Metastatic Liver Carcinoma in the Adrenal Gland (tissue), 2 donors: Measurements from ENCODE around the genes SRRM2, PRSS33 and PKMYT1.

DNA sequence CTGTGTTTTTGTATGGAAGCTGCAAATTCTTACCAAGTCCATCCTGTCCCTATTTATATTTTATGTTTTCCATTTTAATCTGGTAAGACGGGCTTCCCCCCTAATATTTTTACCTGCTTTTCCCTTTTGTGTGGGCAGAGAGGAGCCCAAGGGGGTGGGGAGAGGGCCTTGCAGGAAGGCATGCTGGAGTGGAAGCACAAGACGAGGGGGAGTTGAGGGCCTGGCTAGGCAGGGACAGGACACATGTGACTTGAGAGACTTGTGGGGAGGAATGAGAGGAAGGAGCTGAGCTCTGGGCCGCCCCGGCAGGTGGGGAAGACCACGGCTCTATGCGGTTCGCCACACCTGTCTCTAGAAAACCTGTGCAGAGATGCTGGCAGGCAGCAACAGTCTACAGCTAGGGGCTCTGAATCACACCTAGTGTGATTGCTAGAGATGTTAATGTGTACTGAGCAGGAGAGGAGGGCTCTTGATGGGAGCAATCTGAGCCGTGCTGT, 50.1 kb downstream of the PDPK1 start:
- PRO-cap, 2 experiments: no peak in any of the 2 experiments

- PRO-cap, 2 experiments: peak in 2 of 2 experiments; most common plus-strand start chr16:2673735 (in 2); most common minus-strand start chr16:2673385 (in 2)
Observed at GRCh38 chr16:2672927-2674084, 9.0 kb upstream of the KCTD5 start.

DNA sequence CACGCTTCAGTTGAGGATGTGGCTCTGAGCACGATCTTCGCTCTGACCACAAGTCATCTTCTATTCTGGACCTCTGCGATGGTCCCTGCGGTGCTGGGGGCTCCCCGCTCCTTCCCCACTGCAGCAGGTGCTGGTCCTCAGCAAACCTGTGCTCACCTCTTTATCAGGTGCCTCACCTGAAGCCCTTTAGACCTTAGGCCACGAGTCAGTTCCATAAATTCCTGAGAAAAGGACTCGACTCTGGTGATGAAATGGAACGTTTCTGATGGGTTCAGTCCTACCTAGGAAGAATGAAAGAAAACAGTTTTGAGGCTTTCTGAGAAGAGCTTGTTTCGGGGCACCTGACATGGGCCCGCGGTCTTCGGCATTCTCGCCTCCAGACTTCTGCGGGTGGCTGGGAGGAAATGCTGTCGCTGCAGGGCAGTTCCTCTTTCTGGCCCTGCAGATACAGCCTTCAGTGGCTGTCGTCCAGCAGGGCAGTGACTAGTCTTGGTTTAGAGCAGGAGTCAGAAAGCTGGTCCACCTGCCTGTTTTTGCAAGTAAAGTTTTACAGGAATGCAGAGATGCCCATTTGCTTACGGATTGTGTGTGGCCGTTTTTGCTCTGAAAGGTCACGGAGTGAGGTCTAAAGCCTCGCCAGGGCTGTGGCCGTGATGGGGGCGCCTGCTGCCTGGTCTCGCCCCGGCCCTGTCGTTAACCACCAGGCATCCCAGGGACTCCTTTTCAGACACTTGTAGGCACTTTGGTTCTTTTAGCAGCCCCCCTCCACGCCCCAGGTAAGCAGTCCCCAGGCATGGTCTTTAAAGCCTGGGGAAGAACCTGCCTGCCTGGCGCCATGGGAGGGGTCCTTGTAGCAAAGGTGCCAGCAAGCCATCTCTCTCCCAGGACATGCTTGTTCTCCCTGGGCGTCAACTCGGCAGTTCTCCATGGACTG, 4.9 kb downstream of the KCTD5 start:
- PRO-cap, 2 experiments: no peak in any of the 2 experiments

- PRO-cap, 2 experiments: no peak in any of the 2 experiments
Observed at GRCh38 chr16:2704061-2704304, 16.0 kb downstream of the PRSS27 start.

DNA sequence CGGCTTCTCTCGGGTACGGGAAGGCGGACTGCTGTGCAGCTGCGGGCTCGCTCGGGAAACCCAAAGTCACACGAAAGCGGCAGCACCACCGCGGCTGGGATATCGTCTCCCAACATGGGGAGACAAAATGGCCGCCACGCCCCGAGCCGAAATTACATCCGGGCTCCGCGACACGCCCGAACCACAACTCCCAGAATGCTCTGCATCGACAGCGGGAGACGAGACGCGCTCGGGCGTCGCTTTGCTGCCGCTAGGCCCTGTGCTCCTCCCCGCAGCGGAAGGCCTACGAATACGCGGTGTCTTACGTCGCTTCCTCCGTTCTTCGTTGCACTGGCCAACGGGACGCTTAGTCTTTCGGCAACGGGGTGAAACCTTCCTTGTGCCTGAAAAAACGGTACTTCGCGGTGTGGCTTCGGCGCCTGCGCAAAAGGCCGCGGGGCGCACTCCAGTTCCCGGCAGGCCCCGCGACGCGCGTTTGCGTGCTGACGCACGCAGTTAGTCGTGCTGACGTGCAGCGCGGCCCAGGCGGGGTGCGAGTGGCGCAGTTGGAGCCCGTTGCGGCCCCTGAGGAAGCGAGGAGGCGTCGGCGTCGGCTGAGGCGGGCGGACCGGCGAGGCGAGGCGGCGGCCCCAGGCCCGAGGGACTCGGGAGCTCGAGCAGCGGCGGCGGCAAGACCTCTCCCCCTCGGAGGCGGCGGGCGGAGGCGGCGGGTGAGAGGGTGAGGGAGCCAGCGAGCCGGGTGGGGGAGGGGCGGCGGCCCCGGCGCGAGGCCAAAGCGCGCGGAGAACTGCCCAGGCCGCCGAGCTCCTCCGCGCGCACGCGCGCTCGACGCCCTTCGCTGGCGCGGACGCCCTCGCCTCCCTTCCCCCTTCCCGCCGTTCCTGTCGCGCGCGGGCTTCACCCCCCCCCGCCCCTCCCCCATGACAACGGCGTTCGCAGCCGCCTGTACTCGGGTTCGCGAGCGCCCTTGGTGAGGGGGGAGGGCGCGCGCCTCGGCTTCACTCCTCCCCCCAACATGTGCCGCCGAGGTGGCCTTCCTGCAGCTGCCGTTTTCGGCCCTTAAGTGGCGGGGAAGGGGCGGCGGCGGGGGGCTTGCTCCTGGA, at the start of gene SRRM2:
Gene SRRM2, plus strand, starts transcription at position 502 of the 1,103 bp plus-strand sequence.
- PRO-cap, 2 experiments: peak in 2 of 2 experiments; most common plus-strand start position 524 of the sequence (in 2); most common minus-strand start position 129 of the sequence (in 2)

DNA sequence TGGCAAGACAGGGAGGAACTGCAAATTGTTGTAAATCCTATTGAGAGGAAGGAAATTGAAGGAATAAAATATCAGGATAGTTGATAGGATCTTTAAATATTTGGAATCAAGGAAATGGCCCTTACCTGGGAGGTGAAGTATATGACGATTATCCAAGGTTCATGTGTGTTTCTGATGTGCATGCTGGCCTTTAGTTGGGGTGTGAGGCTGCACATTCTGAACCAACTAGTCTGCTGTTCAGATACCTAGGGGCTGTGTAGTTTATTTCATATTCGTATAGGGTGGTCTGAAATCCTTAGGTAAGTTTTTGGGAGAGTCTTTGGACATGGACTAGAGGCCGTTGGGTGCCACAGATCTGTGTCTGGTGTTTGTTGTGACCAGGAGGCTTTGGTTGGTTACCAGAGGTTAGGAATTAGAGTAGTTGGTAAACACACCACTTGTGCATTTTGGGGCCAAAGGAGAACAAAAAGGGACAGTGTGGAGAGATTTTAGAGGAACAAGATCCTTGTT, 3.1 kb downstream of the SRRM2 start:
- PRO-cap, 2 experiments: no peak in any of the 2 experiments

DNA sequence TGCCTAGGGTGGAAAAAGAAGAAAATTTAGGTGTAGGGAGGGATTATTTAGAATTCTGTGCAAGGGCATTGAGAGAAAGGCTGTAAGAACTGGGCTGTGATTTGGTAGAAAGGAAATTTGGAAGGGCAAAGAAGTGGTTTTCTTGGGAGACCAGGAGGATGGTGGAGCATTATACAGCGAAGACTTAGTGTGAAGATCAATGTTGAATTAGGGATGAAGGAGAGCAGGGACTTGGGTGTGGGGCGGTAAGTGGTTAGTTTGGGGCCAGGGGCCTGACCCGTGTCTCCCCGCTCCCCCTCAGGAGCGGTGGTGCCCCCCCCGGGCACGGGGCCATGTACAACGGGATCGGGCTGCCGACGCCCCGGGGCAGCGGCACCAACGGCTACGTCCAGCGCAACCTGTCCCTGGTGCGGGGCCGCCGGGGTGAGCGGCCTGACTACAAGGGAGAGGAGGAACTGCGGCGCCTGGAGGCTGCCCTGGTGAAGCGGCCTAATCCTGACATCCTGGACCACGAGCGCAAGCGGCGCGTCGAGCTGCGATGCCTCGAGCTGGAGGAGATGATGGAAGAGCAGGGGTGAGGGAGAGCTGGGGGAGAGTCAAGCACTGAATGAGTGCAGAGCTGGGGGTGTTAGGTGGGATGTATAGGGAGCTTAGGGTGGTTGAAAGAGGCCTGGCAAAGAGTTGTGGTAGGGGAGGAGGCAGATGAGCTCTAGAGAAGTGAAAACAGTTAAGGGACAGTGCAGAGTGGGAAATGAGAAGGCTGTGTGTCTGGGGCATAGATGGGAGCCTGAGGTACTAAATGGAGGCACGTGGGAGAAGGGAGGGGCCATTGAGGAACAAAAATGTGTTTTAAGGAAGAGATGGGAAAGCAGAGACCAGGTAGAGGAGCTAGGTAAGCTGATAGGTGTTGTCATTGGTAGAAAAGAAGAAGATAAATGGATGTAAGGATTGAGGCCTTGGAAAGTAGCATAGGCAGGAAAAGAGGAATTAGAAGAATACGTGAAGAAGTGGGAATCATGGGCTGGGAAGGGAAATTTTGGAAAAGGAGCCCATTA, 3.9 kb downstream of the SRRM2 start:
- PRO-cap, 2 experiments: no peak in any of the 2 experiments

DNA sequence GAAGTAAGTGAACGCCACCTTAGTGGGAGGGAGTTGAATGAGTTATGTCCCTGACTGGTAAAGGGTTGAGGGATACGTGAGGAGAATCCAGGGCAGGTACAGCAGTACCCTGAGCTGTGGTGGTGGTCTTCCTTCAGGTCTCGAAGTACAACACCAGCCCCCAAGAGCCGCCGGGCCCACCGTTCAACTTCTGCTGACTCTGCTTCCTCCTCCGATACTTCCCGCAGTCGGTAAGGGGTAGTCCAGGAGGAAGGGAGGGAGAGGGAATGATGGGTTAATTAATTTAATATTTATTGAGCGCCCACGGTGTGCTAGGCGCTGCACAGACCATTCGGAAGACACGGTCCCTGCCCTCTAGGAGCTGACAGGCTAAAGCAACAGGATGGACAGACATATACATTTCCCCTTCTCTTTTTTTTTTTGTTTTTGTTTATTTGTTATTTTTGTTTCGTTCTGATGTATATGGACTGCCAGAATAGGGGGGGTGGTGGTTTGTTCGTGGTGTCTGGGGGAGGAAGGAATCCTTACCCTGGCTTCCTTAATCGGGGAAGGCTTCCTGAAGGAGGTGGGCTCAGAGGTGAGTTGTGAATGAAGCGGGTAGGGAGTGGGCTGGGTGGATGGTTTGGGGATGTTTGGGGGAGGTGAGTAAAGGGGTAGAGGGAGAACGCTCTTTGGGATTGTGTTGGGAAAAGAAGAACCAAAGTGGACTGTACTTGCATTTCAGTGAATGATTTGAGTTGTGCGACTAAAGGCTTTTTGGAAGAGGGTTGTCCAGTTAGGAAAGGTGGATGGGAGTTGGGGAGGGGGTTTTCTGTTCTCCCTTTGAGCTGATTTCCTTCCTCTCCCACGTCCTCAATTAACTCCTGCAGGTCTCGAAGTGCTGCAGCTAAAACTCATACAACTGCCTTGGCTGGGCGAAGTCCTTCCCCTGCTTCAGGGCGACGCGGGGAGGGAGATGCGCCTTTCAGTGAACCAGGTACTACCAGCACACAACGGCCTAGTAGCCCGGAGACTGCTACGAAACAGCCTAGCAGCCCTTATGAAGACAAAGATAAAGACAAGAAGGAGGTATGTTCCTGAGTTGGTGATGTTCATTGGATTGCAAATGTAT, 7.3 kb downstream of the SRRM2 start:
- PRO-cap, 2 experiments: no peak in any of the 2 experiments

- PRO-cap, 2 experiments: no peak in any of the 2 experiments
Observed at GRCh38 chr16:2787402-2788099, at the start of gene PRSS33. TSS of gene PRSS33 (minus strand) at chr16:2787560.

DNA sequence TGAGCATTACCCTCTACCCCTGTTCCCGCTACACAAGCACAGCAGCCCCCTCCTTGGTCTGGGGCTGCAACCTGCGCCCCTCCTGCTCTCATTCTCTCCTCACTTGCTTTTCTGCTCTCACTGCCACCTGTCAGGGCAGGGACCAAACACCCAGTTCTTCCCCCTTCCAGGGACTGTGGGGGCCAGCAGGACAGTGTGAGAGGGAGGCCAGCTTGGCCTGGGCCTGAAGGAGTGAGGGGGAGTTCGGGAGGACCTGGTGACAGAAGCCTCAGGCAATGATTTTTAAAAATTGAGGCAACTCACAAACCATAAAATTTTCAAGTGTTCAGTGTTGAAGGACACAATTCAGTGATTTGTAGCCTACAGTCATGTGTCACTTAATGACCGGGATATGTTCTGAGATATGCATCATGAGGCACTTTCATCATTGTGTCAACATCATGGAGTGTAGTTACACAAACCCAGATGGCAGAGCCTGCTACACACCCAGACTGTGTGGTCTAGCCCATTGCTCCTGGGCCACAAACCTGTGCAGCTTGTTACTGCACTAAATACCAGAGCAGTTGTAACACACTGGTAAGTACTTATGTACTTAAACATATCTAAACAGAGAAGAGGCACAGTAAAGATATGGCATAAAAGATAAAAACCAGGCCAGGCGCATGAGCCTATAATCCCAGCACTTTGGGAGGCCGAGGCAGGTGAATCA, 1.5 kb downstream of the PRSS41 start:
- PRO-cap, 2 experiments: no peak in any of the 2 experiments

GRCh38 chr16:2936735-2937486, 25.2 kb downstream of the FLYWCH1 start:
- PRO-cap, 2 experiments: no peak in any of the 2 experiments

DNA sequence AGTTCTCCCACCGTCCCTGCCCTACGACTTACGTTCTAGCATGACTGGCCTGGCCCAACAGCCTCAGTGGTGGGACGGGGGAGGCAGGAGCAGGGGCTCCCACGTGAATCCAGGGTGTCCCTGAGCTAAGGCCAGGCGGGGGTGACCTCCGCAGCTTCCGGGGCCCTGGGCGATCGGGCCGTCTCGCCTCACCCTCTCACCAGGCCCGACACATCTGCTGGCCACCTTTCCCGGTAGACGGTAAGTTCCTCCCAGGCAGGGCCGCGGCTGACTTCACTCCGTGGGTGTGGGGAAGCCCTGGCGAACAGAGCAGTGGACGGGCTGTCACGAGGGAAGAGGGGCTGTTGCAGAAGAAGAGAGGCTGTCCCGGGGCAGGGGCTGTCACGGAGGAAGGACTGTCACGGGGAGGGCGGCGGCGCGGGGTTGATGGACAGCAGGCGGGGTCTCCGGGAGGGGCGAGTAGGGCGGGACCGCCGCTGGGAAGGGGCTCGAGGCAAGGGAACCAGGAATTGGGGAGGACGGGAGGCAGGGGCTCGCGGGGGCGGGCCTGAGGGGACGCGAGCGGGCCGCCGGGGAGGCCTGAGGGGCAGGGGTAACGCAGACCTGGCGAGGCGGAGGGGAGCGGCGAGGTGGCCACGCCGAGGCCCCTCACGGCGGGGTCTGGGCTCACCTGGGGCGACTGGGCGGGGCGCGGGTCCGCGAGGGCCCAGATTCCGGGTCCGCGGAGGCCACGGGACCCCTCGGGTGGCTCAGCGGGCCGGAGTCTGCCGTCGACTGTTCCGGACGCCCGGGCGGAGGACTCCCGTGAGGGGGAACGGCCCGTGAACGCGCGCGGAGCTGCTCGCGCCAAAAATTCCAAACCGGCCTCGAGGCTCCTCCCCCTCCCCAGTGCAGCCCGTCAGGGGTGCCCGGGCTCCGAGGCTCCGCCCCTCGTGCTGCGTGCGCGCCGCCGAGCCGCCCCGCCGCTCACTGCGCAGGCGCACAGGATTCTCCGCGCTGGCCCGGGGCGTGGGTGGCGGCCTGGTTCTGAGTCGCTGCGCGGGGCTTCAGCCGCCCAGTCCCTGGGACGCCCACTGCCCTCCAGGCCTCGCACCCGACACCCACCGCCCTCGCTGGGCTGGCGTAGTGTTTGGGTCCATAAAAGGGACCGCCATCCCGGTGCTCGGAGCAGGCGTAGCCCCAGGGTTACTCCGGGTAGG, at the start of gene PKMYT1:
Gene PKMYT1, minus strand, starts transcription at position 831 of the 1,199 bp plus-strand sequence.
- PRO-cap, 2 experiments: peak in 2 of 2 experiments; most common plus-strand start position 987 of the sequence (in 1)

DNA sequence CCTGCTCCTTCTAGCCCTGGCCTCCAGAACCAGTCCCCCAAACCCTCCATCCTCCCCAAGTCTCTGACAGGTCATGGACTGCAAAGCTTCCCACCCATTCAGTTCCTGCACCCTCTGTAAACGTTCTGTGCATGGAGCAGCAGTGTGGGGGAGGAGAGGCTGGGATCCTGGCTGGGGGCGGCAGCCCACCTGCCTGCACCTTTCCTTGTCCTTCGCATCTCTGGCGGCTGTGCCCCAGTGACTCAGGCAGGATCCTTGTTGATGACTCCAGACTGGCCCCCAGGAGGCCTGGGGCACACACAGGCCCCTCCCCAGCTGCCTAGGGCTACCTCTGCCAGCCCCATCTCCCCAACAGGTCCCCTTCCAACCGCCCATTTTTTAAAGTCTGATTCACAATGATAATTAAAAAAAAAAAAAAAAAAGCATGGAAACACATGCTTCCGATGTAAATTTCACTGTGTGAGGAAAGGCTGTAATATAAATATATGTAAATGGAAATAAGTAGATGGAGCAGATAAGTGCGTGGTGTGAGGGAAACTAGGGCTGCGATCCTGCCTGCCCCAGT, 1.7 kb upstream of the PKMYT1 start:
- PRO-cap, 2 experiments: no peak in any of the 2 experiments

- PRO-cap, 2 experiments: no peak in any of the 2 experiments
Observed at GRCh38 chr16:3009400-3010304, 3.1 kb upstream of the CLDN9 start.

DNA sequence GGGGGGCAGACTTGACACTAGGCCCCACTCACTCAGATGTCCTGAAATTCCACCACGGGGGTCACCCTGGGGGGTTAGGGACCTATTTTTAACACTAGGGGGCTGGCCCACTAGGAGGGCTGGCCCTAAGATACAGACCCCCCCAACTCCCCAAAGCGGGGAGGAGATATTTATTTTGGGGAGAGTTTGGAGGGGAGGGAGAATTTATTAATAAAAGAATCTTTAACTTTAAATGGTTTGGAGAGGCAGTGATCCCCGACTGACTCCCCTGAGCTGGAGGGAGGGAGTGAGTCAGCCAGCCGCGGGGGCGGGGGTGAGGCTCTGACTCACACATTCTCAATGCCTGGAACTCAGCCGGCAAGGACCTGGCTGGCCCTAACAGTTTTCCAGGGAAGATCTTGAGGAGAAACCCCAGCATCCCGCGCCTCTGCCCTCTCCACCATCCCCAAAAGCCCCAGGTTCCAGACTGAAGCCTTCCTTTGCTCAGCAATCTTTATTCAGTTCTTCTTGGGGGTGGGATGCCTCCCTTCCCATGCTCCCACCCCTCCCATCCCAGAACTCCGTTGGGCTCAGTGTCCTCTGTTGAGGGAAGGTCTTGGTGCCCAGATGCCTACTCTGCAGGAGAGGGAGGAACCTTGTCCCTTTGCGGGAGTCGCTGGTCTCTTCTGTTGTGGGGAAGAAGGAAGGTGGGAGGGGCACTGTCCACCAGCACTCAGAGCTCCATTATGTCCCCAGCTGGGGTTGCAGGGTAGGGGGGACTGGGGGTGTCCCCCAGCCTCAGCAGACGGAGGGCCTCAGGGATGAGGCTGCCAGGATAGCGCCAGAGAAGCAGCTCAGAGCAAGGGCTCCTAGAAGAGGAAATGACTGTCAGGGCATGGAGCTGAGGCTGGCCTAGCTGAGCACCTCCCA, 1.3 kb downstream of the HCFC1R1 start:
- PRO-cap, 2 experiments: peak in 2 of 2 experiments; most common plus-strand start position 381 of the sequence (in 2); most common minus-strand start position 275 of the sequence (in 2)

DNA sequence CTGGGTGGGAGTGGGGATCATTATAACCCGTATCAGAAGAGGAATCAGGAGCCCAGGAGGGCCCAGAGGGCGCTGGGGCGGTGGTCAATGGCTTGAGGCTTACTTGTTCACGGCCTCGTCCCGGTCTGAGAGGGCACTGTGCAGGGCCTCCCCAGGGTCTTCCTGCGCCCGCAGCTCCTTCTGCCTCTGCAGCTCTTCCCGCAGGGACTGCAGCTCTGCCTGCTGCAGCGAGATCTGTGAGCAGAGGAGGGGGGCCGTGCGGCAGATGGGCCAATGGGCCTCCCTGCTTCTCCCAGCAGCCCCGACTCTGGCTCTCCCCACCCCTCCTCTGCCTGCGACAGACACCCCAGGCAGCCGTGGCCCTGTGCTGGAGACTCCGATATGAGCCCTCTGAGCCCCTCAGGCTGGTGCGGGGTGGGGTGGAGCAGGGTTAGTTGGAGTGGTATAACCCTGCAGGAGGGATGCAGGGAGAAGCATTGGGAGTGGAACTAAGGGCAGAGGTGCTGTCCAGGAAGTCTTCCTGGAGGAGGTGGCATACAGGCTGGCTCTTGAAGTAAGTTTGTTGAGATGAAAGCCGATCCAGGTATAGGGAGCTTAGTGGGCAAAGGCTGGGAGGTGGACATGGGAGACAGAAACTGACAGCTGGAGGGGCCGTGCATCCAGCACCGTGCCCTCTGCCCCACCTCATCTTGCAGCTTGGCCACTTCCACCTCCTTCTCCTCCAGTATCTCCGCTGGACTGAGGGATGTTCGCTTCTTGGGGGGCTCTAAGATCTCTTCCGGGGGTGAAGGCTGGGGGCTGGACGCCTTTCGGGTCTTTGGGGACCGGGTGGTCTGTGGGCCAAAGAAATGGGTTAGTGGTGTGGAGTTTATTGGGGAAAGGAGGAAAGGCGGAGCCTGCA, 5.0 kb downstream of the THOC6 start:
- PRO-cap, 2 experiments: no peak in any of the 2 experiments

GRCh38 chr16:3029498-3029965, 5.7 kb downstream of the THOC6 start:
- PRO-cap, 2 experiments: no peak in any of the 2 experiments

DNA sequence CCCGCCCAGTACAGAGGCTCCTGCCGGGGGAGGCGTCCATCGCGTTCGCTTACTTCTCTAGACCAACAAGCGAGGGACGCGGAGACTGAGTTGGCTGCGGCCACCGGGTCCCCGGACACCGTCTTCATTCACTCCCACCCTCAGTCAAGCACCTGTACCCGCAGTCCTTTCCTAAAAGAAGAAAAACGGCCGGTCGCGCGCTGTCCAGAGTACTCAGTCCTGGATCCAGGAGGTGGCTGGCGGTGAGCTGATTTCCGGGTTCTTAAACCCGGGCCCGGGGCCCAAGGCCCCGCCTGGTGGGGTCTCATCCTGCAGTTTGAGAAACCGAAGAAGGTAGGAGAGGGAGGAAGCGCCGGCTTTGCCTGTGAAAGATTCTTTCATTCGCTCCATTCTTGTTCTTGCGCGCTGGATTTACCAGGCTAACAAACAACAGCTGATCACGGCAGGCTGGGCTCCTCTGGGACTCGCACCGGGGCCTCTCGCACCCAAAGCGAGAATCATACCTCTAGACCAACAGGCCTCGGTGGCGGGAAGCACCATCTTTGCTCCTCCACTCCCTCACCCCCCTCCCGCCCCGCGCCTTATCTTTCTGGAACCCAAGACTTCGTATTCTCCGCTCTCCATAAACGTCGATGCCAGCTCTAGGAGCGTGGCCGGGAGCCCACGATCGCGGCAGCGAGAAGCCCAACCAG, 35.8 kb downstream of the ZNF213 start:
- PRO-cap, 2 experiments: no peak in any of the 2 experiments

DNA sequence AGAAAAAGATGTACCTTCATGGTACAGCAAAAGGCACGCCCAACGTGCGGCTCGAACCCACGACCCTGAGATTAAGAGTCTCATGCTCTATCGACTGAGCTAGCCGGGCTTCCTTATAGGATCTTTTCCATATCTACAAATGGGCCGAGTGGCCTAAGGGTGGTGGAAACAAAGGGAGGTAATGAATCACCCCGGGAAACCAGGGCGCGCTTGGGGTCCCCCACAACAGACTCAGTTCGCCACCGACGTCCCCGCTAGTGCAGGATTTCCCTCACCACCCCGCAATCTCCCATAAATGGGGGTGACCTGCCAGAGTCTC, 45.6 kb downstream of the ZNF213 start:
- PRO-cap, 2 experiments: no peak in any of the 2 experiments

- PRO-cap, 2 experiments: no peak in any of the 2 experiments
Observed at GRCh38 chr16:3216108-3216687, 18.8 kb downstream of the ZNF200 start.